ENCODE measurements around a stretch of chr10.

GRCh38 chr10:32980350-32981535 is 22.7 kb upstream of the ITGB1 start:
- PRO-cap = bidirectional peak, plus-strand start at chr10:32980694, minus-strand start at chr10:32980643; unidirectional peak, minus-strand start at chr10:32981130
- RAMPAGE, long total RNA, 2 experiments = no peak in any of the 2 experiments

GRCh38 chr10:32981761-32982303 is 23.8 kb upstream of the ITGB1 start:
- PRO-cap = bidirectional peak, plus-strand start at chr10:32982118, minus-strand start at chr10:32981935
- RAMPAGE, long total RNA, 2 experiments = no peak in any of the 2 experiments

DNA sequence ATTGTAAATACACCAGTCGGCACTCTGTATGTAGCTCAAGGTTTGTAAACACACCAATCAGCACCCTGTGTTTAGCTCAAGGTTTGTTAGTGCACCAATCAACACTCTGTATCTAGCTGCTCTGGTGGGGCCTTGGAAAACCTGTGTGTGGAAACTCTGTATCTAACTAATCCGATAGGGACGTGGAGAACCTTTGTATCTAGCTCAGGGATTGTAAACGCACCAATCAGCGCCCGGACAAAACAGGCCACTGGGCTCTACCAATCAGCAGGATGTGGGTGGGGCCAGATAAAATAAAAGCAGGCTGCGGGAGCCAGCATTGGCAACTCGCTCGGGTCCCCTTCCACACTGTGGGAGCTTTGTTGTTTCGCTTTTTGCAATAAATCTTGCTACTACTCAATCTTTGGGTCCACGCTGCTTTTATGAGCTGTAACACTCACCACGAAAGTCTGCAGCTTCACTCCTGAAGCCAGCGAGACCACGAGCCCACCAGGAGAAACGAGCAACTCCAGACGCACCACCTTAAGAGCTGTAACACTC is 91.9 kb upstream of the ITGB1 start:
- PRO-cap = no peak
- RAMPAGE, long total RNA, 2 experiments = no peak in any of the 2 experiments

DNA sequence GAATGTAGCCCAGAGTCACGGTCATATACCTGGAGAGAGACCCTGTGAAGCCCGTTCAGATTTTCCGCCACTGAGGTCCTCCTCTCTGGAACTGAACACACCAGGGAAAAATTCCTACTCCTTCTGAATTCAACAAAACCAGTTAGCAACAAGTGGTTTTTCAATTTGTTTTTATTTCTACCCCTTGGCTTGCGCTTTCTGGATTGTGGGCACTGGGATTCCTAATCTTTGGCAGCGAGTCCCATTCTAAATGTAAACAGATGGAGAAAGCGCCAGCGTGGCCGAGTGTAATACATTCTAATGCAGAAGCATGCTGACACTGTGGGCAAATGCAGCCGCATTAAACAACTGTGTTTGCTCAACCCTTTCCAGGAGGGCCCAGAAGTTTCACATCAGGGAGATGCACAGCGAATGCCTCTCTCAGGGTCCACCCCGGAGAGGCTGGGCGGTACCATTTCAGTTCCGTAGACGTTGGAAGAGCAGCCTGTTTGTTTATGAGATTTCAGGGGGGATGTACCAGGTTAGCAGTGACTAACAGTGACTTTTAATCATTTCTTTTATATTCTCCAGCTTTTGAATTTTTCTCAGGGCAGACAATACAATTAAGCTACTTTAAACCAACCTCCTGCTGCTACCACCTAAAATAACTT is 164.0 kb upstream of the ITGB1 start:
- PRO-cap = no peak
- RAMPAGE, long total RNA, 2 experiments = no peak in any of the 2 experiments

- PRO-cap = no peak
- RAMPAGE, long total RNA, 2 experiments = no peak in any of the 2 experiments
These were observed 184.0 kb upstream of the ITGB1 start for GRCh38 chr10:33142103-33142404.

DNA sequence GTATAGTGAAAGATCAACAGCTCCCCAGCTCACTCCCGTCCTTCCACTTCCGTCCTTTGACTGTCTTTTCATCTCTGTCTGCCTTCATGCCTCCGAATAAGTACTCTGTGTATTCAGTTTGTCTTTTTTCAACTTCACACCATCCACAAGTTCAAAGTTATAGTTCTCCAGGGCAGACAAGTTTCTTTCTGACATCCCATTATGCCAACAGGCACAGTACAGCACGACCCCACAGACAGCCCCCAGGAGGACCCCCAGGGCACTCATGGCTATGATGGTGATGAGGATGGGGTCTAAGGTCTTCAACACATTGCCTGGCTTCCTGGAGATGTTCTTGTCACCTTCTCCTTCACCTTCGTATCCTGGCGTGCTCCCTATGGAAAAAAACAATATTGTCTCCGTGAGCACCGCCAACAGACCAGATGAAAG is 154.5 kb downstream of the NRP1 start:
- PRO-cap = no peak
- RAMPAGE, long total RNA, 2 experiments = no peak in any of the 2 experiments

GRCh38 chr10:33276957-33277661 is 57.4 kb downstream of the NRP1 start:
- PRO-cap = bidirectional peak, plus-strand start at chr10:33277373, minus-strand start at chr10:33277340
- RAMPAGE, long total RNA, 2 experiments = no peak in any of the 2 experiments

- PRO-cap = no peak
- RAMPAGE, long total RNA, 2 experiments = no peak in any of the 2 experiments
These were observed 388.0 kb downstream of the PARD3 start for GRCh38 chr10:34427085-34427539.

- PRO-cap = no peak
- RAMPAGE, long total RNA, 2 experiments = no peak in any of the 2 experiments
These were observed 288.9 kb downstream of the PARD3 start for GRCh38 chr10:34526055-34526636.

GRCh38 chr10:34654561-34655929 is 160.1 kb downstream of the PARD3 start:
- PRO-cap = no peak
- RAMPAGE, long total RNA, 2 experiments = start-site peak on the minus strand in 1 of 2 experiments, at chr10:34654738-34655737 at its widest, 8 reads per replicate

- PRO-cap = no peak
- RAMPAGE, long total RNA, 2 experiments = no peak in any of the 2 experiments
These were observed 136.0 kb downstream of the PARD3 start for GRCh38 chr10:34678949-34679734.

DNA sequence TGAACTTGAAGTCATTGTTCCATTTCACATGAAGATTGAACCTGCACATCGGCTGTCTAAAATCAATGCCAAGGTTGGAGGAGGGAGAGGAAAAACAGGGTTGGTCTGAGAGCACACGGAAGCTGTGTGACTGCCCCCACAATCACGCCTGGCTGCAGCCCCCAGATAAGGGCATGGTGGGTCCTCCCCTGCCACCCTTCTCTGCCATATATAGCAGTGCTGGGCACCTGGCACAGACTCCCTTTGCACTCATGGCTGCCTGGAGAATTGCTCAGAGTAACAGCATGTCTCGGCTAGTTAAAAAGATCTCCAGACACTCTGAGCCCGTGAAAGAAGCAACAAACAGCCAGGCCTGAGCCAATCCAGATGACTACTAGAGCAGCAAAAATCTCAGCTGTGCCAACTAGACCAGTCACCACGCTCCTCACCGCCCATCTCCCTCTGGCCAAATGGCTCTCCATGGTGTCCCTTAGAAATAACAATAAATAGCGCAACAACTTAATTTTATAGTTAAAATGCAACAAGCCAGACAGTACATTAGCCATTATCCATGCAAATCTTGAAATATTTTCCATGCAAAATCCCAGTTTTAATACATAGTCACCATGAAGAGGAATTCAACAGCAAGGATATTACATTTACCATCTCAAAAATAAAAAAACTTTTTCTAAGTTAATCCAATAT is 71.3 kb downstream of the PARD3 start:
- PRO-cap = unidirectional peak, minus-strand start at position 67 of the sequence; unidirectional peak, minus-strand start at position 128 of the sequence
- RAMPAGE, long total RNA, 2 experiments = no peak in any of the 2 experiments

GRCh38 chr10:34768233-34769569 is 46.4 kb downstream of the PARD3 start:
- PRO-cap = no peak
- RAMPAGE, long total RNA, 2 experiments = no peak in any of the 2 experiments

GRCh38 chr10:34813014-34813462 is 2.1 kb downstream of the PARD3 start:
- PRO-cap = no peak
- RAMPAGE, long total RNA, 2 experiments = no peak in any of the 2 experiments

DNA sequence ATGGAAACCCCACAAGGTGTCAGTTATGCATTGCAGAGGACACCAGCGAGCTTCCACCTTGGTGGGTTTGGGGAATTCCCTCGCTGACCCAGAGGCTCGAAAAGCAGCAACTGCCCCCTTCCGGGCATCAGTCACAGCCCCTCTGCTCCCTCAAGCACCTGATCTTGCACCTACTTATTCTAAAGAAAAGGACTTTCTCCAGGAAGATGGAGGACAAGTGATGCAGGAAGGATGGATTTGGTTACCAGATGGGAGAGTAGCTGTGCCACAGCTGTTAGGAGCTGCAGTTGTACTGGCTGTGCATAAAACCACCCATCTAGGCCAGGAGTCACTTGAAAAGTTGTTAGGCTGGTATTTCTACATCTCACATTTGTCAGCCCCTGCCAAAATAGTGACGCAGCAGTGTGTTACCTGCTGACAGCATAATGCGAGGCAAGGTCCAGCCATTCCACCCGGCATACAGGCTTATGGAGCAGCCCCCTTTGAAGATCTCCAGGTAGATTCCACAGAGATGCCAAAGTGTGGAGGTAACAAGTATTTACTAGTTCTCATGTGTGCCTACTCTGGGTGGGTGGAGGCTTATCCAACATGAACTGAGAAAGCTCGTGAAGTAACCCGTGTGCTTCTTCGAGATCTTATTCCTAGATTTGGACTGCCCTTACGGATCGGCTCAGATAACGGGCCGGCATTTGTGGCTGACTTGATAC is 116.4 kb downstream of the CUL2 start:
- PRO-cap = no peak
- RAMPAGE, long total RNA, 2 experiments = no peak in any of the 2 experiments

GRCh38 chr10:35136081-35136700 is 9.5 kb downstream of the CREM start:
- PRO-cap = no peak
- RAMPAGE, long total RNA, 2 experiments = no peak in any of the 2 experiments

DNA sequence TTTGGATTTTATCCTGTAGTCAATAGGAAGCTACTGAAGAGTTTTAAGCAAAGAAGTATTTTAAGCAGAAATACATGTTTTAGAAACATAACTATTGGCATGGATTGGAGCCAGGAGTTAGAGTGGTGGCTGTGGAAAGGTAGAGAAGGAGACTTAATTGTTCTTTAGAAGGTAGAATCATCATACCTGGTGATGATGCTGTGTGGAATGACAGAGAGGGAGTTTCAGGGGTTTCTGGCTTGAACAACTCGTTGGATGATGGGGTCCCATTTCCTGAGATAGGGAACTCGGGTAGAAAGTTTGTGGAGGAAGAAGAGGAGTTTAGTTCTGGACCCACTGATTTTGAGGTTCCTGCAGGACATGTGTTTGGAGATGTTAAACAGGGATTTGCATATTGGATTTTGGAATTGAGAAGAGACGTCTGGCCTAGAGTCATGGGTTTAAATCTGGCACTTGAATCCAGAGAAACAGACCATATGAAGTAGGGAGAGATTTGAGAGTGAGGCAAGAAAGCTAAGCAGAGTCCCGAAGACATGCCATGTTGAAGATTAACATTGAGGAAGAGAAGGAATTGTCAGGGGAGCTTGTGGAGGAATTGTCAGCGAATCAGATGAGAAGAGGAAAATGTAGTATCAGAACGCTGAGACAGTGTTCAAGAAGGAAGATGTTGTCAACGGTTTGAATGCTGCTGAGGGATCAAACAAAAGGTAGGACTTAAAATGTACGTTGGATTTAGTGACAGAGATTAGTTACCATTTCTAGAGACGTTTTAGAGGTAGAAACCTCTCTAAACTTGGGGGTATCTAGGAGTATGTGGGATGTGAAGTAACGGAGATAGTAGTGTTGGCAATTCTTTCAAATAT is 14.9 kb downstream of the CREM start:
- PRO-cap = no peak
- RAMPAGE, long total RNA, 2 experiments = no peak in any of the 2 experiments

GRCh38 chr10:35212633-35213360 is 86.2 kb downstream of the CREM start:
- PRO-cap = unidirectional peak, minus-strand start at chr10:35212992
- RAMPAGE, long total RNA, 2 experiments = no peak in any of the 2 experiments

DNA sequence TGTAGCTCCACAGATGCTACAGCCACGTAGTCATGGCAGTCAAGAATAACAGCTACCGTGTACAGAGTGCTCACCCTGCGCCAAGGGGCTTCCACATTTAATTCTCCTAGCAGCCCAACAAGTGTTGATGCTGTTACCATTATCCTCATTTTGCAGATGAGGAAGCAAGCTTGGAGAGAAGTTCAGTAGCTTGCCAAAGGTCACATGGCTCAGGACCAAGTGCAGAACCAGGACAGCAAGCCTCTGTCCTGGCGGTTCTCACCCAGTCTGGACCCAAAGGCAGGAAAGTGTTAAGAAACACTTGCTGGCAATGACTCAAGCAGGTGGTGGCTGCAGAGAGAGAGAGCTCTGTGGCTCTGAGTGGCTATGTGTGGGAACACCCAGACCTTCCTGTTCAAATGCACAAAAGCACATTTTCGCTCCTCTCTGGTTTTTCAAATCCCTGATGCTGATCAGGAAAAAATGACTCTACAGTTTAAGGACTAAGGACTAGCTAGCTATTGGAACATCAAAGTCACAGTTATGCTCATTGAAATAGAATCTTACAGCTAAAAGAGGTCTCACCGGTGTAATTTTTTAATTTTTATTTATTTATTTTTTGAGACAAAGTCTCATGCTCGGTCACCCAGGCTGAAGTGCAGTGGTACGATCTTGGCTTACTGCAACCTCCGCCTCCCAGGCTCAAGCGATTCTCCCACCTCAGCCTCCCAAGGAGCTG is 89.9 kb downstream of the CREM start:
- PRO-cap = no peak
- RAMPAGE, long total RNA, 2 experiments = no peak in any of the 2 experiments

DNA sequence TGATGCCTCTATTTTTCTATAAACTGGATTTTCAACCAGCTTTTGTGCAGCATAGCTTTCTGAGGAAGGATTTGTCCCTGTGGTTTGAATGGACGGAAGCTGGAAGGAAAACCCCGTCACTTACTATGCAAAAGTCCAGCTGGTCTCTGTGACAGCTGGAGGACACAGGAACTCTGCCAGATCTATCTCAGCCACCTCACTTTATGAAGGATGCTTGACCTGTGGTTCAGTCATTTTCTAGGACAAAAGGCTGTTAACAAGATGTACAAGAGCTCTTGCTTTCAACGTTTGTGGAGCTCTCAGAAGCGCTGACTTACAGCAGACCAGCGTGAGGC is 90.8 kb downstream of the CREM start:
- PRO-cap = bidirectional peak, plus-strand start at position 233 of the sequence, minus-strand start at position 81 of the sequence
- RAMPAGE, long total RNA, 2 experiments = no peak in any of the 2 experiments

All from right atrium auricular region (tissue), 2 donors.